ENCODE data around the gene PCBP3.

DNA sequence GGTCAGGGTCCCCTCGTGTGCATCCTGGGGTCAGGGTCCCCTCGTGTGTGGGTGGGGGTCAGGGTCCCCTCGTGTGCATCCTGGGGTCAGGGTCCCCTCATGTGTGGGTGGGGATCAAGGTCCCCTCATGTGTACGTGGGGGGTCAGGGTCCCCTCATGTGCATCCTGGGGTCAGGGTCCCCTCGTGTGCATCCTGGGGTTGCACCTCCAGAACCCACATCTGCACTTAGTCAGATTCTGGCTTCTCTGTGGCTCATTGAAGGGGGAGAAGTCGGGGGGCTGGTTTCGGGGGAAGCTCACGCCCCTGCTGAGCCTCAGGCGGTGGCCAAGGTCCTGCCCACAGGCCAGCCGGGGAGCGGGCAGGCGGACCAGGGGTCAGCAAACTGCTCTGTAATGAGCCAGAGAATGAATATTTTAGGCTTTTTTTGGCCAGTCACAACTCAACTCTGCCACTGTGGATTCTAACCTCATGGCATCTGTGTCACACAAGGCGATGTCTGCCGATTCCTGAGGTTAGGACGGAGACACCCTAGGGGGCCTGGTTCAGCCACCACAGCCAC, 33.6 kb upstream of the POFUT2 start:
- PRO-cap, 2 experiments, result no peak in any of the 2 experiments

DNA sequence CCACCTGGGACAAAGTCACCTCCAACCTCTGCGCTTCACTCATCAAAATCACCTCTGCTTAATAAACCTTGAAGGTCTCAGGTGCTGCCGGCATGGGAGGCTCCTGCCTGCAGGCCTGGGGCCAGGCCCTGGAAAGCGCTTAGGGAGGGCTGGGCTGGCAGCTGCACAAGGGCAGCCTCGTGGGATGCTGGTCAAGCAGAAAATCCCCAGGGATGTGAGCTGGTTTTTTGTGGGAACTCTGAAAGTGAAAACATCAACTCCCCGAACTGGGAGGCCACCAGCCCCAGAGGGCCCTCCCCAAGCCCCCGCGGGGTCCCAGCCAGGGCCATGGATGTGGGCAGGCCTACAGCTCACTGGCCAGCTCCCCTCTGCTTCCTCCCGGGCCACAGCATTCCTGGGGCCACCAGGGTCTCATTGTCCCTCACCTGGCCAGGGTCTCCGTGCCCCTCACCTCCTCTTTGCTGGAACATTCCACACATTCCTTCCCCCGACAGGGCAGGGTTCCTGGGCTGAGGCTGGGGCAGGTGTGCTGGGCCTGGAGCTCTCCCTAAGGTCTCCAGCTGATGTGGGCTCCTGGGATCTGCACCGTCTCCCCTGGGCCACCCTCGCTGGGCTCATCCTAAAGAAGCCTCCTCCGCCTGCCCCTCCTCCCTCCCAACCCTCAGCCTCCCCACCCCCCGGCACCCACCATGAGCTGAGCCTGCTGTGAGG, 35.9 kb upstream of the POFUT2 start:
- PRO-cap, 2 experiments, result no peak in any of the 2 experiments

- PRO-cap, 2 experiments, result no peak in any of the 2 experiments
Measured at GRCh38 chr21:45328524-45329256, 41.0 kb upstream of the POFUT2 start.

- PRO-cap, 2 experiments, result no peak in any of the 2 experiments
Measured at GRCh38 chr21:45336691-45337352, 49.1 kb upstream of the POFUT2 start.

- PRO-cap, 2 experiments, result no peak in any of the 2 experiments
Measured at GRCh38 chr21:45351202-45351656, 53.7 kb upstream of the COL18A1 start.

DNA sequence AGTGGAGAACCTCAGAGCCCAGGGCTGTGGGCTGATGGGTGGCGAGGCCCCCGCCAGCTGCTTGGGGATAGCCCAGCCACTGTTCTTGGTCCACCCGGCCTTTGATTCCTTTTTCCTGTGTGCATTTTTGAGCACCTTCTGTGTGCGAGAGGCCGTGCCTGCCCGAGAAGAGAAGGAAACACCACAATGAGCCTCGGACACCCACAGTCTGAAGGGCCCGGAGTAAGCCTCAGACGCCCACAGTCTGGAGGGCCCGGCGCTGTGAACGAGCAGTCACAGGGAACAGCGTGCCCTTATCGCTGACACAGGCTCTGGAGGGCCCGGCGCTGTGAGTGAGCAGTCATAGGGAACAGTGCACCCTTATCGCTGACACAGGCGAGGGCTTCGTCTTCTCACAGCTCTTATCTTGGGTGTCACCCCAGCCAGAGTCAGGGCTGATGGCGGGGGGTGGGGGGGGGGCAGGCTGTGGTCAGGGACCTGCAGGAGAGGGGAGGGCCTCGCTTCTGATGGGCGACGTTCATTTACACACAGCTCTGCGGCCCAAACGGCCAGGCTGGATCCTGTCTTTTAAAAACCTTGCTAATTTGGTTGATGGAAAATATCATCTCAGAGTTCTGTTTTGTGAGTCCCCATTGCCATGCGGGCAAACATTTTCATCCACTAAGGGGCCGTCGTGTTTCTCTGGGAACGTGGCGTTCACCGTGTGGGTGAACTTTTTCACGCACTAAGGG, 6.5 kb downstream of the COL18A1 start:
- PRO-cap, 2 experiments, result no peak in any of the 2 experiments

- PRO-cap, 2 experiments, result no peak in any of the 2 experiments
Measured at GRCh38 chr21:45430859-45431462, 26.0 kb downstream of the COL18A1 start.

DNA sequence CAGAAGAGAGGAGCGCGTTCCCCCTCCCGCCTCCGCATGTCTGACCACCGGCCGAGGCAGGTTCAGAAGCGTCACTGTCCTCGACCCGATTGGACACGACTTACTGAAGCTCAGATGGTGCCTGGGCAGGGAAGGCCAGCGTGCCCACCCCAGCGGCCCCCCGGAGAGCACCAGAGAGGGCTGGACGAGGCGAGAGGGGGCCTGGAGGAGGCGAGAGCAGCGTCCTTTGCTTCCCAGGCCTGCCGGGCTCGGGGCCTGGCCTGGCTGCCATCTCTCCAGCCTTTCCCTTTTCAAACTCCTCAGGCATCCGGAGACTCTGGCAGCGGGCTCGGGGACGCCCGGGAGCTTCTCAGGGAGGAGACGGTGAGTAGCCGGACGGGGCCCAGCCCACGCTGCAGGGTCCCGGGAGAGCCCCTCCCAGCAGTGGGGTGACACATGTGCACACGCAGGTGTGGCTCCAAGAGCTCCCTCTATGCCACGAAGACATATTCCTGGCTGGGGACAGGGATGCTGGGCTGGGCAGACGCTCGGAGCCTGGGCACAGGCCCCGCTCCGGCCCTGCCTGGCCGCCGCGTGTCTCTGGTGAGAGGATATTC, 67.0 kb downstream of the SLC19A1 start:
- PRO-cap, 2 experiments, result no peak in any of the 2 experiments

GRCh38 chr21:45505744-45506087, 36.5 kb downstream of the SLC19A1 start:
- PRO-cap, 2 experiments, result no peak in any of the 2 experiments

GRCh38 chr21:45573401-45574009, 31.3 kb upstream of the SLC19A1 start:
- PRO-cap, 2 experiments, result no peak in any of the 2 experiments

- PRO-cap, 2 experiments, result no peak in any of the 2 experiments
Measured at GRCh38 chr21:45611985-45612614, 31.4 kb upstream of the PCBP3 start.

DNA sequence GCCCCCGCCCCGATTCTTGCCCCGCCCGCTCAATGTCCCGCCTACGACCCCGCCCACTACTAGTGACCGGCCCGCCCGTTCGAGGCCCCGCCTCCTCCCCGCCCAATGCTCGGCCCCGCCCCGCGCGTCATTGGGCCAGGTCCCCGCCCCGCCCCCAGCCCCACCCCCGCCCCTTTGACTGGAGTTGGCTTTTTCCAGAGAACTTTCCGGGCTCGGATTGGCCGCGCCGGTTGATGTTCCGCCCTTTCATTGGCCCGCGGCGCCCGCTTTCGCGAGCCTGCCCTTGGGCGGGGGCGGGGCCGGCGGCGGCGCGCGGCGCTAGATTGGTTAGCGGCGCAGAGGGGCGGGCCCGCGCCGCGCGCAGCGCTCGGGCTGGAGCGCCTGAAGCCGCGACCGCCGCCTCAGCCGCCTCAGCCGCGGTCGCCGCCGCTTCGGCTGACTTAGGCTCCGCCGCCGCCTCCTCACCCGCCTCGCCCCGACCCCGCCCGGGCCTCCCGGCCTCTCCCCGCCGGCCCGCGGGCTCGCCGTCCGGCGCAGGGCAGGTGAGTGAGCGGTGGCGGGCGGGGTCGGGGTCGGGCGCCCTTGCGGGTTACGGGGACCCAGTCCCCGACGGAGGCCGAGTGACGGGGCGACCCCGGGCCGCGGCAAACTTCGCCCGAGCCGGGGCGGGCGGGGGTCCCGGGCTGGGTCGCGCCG, at the start of gene PCBP3:
Gene PCBP3, plus strand, starts transcription at position 399 of the 696 bp plus-strand sequence.
- PRO-cap, 2 experiments, result peak in 1 of 2 experiments; most common plus-strand start position 392 of the sequence (in 1)

GRCh38 chr21:45763518-45764010, 120.0 kb downstream of the PCBP3 start:
- PRO-cap, 2 experiments, result no peak in any of the 2 experiments

DNA sequence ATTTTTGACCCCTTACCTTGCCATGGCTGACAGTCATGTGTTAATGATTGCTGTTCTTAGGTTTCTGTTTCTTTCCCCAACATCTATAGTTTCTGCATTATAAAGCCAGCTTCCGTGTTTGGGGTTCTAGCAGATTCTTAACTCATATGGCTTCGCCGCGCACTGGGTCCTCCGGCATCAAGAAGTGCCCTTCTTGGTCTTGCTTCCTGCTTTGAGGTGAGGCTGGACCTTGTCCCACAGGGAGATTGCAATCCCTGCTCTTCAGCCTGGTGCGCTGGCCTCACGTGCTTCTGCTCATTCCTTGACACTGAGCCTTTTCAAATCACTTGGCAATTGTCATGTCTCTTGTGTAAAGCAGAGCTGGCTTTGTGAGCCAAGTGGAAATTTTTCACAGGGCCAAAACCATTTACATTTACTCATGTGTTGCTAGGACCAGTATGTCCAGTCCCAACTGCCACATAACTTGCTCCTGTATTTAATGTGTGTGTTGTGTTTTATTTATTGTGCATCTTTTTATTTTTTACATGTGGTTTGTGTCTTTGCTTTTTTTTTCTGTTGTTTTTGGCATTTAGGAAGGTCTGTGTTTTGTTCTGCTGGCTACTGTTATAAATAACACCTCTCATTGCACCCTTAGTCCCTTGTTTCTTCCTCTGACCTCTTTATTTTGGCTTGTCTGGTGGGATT, 134.9 kb upstream of the COL6A1 start:
- PRO-cap, 2 experiments, result no peak in any of the 2 experiments

DNA sequence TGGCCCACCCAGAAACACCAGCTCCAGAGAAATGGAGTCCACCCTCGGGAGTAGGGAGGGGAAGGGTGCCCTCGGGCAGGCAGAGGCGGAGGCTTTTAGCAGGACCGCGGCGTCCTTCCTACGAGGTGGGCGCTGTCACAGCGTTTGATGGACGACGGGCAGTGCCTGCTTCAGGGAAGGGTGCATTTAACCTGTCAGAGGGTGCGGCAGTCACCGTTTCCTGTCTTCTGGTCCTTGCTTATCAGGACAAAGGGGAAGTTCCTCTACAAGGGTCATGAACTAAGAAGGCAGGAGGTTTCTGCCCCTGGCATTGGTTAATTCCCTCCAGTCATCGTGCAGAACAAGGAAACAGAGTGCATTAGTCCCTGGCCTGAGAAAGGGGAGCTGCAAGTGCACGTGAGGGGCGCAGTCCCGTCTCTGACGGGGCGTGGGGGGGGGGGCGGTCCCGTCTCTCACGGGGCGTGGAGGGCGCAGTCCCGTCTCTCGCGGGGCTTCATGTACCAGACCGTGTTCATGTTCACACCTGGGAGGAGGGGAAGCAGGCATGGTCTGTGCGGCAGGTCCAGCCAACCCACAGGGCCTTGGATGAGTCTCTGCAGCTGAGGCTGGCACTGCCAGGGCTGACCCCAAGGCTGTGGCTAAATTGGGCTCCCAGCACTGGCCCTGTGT, 89.4 kb upstream of the COL6A1 start:
- PRO-cap, 2 experiments, result no peak in any of the 2 experiments

DNA sequence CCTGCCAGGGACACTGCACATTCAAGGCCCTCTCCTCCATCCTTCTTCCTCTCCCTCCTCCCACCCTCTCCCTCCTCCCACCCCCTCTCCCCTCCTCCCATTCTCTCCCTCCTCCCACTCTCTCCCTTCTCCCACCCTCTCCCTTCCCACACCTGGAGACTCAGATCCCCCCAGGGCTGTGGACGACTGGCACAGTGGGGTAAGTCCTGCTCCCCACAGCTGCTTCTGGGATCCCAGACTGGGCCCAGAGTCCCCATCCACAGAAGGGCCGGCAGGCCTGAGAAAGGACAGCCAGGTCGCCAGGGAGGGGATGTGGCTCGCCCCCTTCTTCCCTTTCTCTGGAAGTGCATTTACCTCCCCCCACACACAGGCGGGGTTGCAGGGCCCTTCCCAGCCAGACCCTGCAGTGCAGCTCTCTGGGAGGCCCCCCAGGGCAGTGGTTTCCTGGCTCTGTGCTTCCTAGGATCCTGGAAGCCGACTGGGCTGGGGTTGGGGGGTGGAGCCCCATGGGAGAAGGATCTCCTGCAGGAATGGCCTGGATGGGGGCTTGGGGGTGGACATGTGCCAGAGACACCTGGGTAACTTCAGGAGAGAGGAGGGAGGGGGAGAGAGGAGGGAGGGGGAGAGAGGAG, 4.3 kb upstream of the COL6A1 start:
- PRO-cap, 2 experiments, result no peak in any of the 2 experiments

GRCh38 chr21:45979036-45979471, 2.5 kb upstream of the COL6A1 start:
- PRO-cap, 2 experiments, result no peak in any of the 2 experiments

GRCh38 chr21:45982006-45983192, 829 bp downstream of the COL6A1 start:
- PRO-cap, 2 experiments, result no peak in any of the 2 experiments

DNA sequence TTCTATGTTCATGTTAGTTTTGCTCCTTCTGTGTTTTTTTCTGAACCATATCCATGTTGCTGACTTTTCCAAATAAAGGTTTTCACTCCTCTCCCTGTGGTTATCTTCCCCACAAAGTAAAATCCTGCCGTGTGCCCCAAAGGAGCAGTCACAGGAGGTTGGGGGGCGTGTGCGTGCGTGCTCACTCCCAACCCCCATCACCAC, 23.3 kb downstream of the COL6A1 start:
- PRO-cap, 2 experiments, result no peak in any of the 2 experiments

GRCh38 chr21:46060644-46061119, 37.2 kb upstream of the COL6A2 start:
- PRO-cap, 2 experiments, result no peak in any of the 2 experiments

All from Colon Carcinoma Metastatic in the Lung (tissue), 2 donors.